ENCODE data around the gene AGR2.

GRCh38 chr7:12496750-12497519 is 7.3 kb upstream of the ENSG00000226690 start:
- PRO-cap, 5 experiments: no peak in any of the 5 experiments
- RAMPAGE, long total RNA, 2 experiments: no peak in any of the 2 experiments
- RRBS: no CpG with 5 or more reads among the region's 23 CpGs

DNA sequence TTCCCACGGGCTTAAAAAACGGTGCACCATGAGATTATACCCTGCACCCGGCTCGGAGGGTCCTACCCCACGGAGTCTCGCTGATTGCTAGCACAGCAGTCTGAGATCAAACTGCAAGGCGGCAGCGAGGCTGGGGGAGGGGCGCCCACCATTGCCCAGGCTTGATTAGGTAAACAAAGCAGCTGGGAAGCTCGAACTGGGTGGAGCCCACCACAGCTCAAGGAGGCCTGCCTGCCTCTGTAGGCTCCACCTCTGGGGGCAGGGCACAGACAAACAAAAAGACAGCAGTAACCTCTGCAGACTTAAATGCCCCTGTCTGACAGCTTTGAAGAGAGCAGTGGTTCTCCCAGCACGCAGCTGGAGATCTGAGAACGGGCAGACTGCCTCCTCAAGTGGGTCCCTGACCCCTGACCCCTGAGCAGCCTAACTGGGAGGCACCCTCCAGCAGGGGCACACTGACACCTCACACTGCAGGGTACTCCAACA is 6.7 kb upstream of the ENSG00000226690 start:
- PRO-cap, 5 experiments: no peak in any of the 5 experiments
- RAMPAGE, long total RNA, 2 experiments: no peak in any of the 2 experiments
- RRBS: no CpG with 5 or more reads among the region's 12 CpGs

- PRO-cap, 5 experiments: no peak in any of the 5 experiments
- RAMPAGE, long total RNA, 2 experiments: no peak in any of the 2 experiments
- RRBS: no CpG with 5 or more reads among the region's 28 CpGs
Measured at GRCh38 chr7:12556038-12556385, 14.5 kb upstream of the SCIN start.

- PRO-cap, 5 experiments: no peak in any of the 5 experiments
- RAMPAGE, long total RNA, 2 experiments: no peak in any of the 2 experiments
- RRBS: 95% methylated on average over 6 of the region's 31 CpGs
Measured at GRCh38 chr7:12556386-12556734, 14.2 kb upstream of the SCIN start.

- PRO-cap, 5 experiments: no peak in any of the 5 experiments
- RAMPAGE, long total RNA, 2 experiments: no peak in any of the 2 experiments
- RRBS: no CpG with 5 or more reads among the region's 5 CpGs
Measured at GRCh38 chr7:12691625-12692413, 4.4 kb downstream of the ARL4A start.

DNA sequence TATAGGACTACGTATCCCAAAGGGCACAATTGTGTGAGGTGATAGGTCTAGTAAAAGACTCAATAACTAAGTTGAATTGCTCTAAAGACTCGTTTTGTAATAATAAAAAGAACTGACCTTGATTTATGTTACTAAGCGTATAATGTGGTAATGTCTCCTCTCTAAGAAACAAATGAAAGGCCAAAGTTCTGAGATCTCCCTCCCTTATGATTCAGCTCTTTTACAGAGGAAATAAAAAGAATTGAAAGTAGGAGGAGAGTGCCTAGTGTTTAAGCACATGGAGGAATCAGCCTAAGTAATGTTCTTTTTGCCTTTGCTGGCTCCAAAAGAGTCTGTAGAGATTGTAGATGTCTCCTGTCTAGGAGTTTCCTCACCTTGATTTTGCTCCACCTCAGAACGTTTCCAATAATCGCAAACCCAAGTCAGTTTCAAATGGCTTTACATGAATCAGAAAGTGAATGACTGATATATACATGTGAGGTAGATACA is 98.1 kb downstream of the ARL4A start:
- PRO-cap, 5 experiments: no peak in any of the 5 experiments
- RAMPAGE, long total RNA, 2 experiments: no peak in any of the 2 experiments
- RRBS: no CpG with 5 or more reads among the region's 5 CpGs

DNA sequence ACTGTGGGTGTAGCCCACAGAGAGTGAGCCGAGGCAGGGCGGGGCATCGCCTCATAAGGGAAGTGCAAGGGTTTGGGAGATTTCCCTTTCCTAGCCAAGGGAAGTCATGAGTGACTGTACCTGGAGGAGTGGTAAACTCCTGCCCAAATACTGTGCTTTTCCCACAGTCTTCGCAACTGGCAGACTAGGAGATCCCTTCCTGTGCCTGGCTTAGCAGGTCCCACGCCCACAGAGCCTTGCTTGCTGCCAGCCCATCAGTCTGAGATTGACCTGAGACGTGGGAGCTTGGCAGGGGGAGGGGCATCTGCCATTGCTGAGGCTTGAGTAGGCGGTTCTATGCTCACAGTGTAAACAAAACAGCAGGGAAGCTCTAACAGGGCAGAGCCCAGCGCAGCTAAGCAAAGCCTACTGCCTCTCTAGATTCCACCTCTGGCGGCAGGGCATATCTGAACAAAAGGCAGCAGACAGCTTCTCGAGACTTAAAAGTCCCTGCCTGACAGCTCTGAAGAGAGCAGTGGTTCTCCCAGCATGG is 152.3 kb downstream of the ARL4A start:
- PRO-cap, 5 experiments: no peak in any of the 5 experiments
- RAMPAGE, long total RNA, 2 experiments: no peak in any of the 2 experiments
- RRBS: no CpG with 5 or more reads among the region's 10 CpGs

DNA sequence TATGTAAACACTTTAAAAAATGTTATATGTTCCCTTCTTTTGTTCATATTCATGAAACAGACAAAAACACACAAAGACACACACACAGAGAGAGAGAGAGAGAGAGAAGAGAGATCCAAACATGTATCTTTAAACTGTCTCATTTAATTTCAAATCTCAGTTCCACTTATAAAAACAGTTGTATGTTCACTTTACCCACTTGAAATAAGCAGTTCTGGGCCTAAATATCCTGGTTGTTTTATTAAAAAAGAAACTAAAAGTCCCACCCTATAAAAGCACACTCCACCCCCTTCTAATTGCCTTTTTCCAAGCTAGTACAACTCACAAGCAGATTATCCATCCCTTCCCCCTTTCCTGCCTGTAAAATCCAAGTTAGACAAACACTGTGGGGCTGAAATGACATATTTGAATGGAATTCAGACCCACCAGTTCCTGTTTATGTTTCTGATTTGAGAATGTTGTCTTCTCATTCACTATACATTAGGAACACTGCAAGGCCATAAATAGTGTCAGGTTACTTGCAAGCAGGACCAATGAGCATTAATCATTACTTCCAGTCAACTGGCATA is 69.6 kb downstream of the ETV1 start:
- PRO-cap, 5 experiments: no peak in any of the 5 experiments
- RAMPAGE, long total RNA, 2 experiments: no peak in any of the 2 experiments

- PRO-cap, 5 experiments: no peak in any of the 5 experiments
- RAMPAGE, long total RNA, 2 experiments: no peak in any of the 2 experiments
- RRBS: no CpG with 5 or more reads among the region's 1 CpG
Measured at GRCh38 chr7:13920374-13920564, 69.2 kb downstream of the ETV1 start.

- PRO-cap, 5 experiments: no peak in any of the 5 experiments
- RAMPAGE, long total RNA, 2 experiments: no peak in any of the 2 experiments
- RRBS: no CpG with 5 or more reads among the region's 21 CpGs
Measured at GRCh38 chr7:14313120-14313555, 323.7 kb upstream of the ETV1 start.

- PRO-cap, 5 experiments: no peak in any of the 5 experiments
- RAMPAGE, long total RNA, 2 experiments: no peak in any of the 2 experiments
- RRBS: no CpG with 5 or more reads among the region's 5 CpGs
Measured at GRCh38 chr7:15683950-15684415, 2.5 kb downstream of the MEOX2 start.

DNA sequence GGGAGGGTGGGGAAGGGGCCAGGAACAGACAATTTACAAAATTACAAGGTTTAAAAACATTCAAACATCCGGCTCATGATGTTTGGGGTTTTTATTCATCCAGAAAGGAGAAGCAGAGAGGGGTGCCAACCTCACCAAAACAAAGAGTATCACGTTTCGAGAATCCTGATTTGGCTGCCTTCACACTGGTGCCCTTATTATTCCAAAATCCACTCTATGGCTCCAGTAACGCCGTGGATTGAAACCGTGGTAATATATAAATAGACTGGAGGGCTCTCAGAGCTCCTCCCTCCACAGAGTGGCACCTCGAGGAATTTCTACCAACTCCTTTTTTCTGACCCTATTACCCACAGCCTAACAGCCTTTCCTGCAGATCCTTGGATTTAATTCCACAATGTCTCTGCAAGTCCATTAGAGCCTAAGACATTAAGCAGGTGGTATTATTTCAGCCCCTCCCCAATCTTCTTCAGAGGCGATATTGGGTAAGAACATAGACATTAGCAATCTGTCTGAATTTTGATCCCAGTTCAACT is 353.6 kb downstream of the CRPPA start:
- PRO-cap, 5 experiments: no peak in any of the 5 experiments
- RAMPAGE, long total RNA, 2 experiments: no peak in any of the 2 experiments
- RRBS: no CpG with 5 or more reads among the region's 8 CpGs

- PRO-cap, 5 experiments: peak in 1 of 5 experiments; most common plus-strand start chr7:16587626 (in 1)
- RAMPAGE, long total RNA, 2 experiments: no peak in any of the 2 experiments
- RRBS: 69% methylated on average over 1 of the region's 3 CpGs
Measured at GRCh38 chr7:16587561-16587760, 58.1 kb downstream of the ANKMY2 start.

GRCh38 chr7:16648409-16648945 is 2.5 kb downstream of the BZW2 start:
- PRO-cap, 5 experiments: peak in 1 of 5 experiments; most common plus-strand start chr7:16648814 (in 1); most common minus-strand start chr7:16648694 (in 1)
- RAMPAGE, long total RNA, 2 experiments: no peak in any of the 2 experiments
- RRBS: no CpG with 5 or more reads among the region's 1 CpG

DNA sequence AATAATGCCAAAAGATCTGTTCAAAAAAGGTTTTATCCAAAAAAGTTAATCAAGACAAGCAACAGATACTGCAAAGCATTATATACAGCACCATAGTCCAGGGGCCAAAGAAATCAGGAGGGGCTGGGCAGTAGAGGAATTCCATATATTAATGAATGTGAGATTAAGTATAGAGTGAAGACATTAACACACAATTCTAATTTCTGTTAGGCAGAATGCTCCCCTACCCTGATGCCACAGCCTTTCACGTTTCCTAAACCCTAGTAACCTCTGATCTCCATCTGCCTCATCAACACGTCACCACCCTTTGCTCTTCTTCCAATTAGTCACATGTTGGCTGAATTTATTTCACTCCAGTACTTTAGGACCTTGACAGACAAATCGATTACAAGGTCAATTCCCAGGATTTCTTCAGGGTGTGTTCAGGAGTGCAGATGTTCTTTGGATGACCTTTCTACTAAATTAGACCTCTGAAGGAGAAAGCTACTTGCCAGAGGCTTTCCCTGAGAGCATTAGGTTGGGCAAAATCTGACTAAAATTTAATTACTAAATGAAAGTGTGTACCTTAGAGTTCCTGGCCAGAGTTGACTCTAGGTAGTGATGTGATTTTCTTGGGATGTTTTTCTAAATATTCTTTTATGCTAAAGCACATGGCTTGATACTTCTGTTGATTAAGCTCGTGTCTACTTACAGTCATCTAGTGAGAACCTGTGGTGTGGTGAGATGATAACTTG is 12.8 kb downstream of the AGR2 start:
- PRO-cap, 5 experiments: no peak in any of the 5 experiments
- RAMPAGE, long total RNA, 2 experiments: no peak in any of the 2 experiments
- RRBS: no CpG with 5 or more reads among the region's 4 CpGs

- PRO-cap, 5 experiments: no peak in any of the 5 experiments
- RAMPAGE, long total RNA, 2 experiments: no peak in any of the 2 experiments
- RRBS: no CpG with 5 or more reads among the region's 15 CpGs
Measured at GRCh38 chr7:16804571-16805448, at the start of gene AGR2. Gene AGR2 (minus strand): TSS chr7:16804999.

- PRO-cap, 5 experiments: no peak in any of the 5 experiments
- RAMPAGE, long total RNA, 2 experiments: no peak in any of the 2 experiments
- RRBS: no CpG with 5 or more reads among the region's 2 CpGs
Measured at GRCh38 chr7:16905176-16905660, 23.4 kb upstream of the AGR3 start.

DNA sequence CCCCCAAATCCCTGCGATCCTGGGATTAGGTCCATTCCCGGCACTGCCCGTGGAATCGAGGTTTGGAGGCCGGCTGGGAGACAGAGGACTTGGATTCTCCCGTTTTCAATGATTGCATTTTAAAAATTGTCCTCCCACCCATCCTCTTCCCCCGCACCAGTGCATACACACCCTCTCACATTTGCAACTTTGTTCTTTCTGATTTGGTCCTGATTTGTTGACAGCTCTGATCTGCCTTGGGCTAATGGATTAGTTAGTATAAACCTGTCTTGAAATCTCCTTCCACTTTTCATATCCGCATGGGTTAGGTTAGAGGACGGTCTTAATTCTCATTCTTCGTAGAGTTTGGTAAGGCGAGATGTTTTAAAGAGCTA is 941 bp downstream of the AHR start:
- PRO-cap, 5 experiments: peak in 5 of 5 experiments; most common plus-strand start position 53 of the sequence (in 4)
- RAMPAGE, long total RNA, 2 experiments: no peak in any of the 2 experiments
- RRBS: no CpG with 5 or more reads among the region's 11 CpGs

GRCh38 chr7:17344979-17345593 is 46.6 kb downstream of the AHR start:
- PRO-cap, 5 experiments: no peak in any of the 5 experiments
- RAMPAGE, long total RNA, 2 experiments: no peak in any of the 2 experiments
- RRBS: no CpG with 5 or more reads among the region's 10 CpGs

DNA sequence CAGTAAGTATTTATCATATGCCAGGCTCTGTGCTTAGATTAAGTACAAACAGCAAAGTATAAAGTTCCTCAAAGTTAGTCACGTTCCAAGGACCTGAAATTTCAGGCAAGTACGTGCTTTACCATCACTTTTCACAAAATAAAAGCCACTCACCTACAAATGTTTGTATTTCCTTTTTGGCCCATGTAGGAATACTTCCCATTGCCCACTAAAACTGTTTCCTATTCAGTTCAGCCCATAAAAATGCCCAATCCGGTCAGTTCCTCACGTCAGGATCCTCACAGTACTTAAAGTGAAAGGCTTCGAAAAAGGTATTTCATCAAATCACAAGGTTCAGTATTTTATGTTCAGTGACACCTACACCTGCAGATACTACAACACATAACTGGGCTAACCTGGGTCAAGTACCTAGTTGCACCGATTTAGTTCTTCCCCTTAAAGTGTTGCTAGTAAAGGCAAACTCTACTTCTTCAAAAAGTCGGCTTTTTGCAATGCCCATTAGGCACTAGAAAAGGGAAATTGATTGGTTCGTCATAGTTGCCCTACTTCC is 1.2 kb downstream of the SNX13 start:
- PRO-cap, 5 experiments: no peak in any of the 5 experiments
- RAMPAGE, long total RNA, 2 experiments: no peak in any of the 2 experiments
- RRBS: no CpG with 5 or more reads among the region's 8 CpGs